RPMI7951 (cell line): Measurements from ENCODE around the gene C6orf141.

- RAMPAGE, long total RNA = no peak
Measured at GRCh38 chr6:44127783-44128868, 772 bp downstream of the TMEM63B start.

GRCh38 chr6:44247913-44248316, 1.0 kb downstream of the HSP90AB1 start:
- RAMPAGE, long total RNA = no peak

- RAMPAGE, long total RNA = no peak
Measured at GRCh38 chr6:44489877-44490691, 102.6 kb downstream of the CDC5L start.

DNA sequence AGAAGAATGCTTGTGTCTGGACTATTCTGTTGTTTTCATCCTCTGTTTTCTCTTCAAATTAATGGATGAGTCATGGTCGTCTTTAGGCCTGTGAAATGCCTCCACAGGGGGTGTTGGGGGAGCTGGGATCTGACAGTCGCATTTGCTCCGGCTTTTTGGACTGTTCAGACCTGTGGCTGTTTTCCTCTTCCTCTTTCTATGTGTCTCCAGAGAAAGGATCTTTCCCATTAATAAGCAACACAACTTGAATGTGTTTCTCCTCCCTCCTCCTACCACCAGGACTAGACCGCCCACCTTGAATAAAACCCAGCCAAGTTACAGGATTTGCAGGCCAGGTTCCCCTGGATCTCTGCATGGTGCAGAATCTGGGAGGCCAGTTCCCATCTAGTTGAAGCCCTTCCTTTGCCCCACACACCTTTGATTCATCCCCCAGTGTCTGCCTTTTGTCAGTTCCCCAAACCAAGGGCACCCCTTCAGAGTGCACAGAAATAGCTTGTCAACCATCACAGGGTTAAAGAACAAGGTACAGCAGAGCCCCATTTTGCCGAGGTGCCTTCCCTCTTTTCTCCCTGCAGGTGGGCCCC, 280.0 kb downstream of the CDC5L start:
- RAMPAGE, long total RNA = no peak

GRCh38 chr6:45504938-45505493, 127.3 kb upstream of the SUPT3H start:
- RAMPAGE, long total RNA = no peak

DNA sequence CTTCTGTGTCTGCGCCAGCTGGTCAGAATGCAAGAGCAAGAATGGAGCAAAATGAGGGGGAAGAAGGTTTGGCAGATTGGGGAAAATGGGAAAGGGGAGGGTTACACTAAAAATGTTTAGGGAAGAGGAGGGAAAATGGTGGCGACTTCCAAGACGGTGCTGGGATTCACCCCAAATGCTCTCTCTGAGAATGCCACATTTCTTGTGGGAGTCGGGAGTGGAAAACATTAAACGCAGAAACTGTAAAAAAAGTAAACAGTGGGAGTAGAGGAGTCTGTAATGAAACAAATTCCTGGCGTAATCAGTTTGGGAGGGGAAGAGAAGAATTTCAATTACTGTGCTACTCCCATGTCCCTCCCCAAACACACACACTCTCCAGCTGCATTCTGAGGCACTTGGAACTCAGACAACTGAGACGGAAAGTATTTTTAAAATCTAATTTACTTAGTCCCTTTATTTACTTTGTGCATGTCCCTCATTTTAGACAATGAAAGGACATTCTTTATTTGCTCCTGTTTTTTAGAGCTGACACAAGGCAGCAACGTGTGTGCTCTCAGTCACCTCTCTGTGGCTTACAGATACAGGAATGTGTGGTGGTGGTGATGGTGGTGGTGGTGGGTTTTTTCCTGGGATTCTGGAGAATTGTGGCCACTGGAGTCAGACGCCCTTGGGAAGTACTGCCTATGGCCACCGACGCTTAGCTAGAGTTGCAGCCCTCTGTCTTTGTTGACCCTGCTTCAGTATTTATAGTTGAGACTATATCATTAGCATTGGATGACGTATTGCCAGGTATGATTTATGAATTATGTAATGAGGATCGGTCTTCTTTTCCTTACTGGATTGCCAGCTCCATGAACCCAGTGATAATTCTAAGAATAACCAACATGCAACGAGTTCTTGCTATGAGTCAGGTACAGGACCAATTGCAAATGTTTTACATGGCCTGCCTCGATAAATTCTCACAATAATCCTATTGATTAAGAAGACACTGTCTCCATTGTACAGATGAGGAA, 63.8 kb downstream of the CLIC5 start:
- RAMPAGE, long total RNA = no peak

GRCh38 chr6:46334631-46334951, 156.7 kb downstream of the RCAN2 start:
- RAMPAGE, long total RNA = no peak

GRCh38 chr6:46399672-46400711, 91.3 kb downstream of the RCAN2 start:
- RAMPAGE, long total RNA = no peak

- RAMPAGE, long total RNA = no peak
Measured at GRCh38 chr6:46490308-46490750, 920 bp downstream of the RCAN2 start.

- RAMPAGE, long total RNA = no peak
Measured at GRCh38 chr6:46492184-46492478, 882 bp upstream of the RCAN2 start.

DNA sequence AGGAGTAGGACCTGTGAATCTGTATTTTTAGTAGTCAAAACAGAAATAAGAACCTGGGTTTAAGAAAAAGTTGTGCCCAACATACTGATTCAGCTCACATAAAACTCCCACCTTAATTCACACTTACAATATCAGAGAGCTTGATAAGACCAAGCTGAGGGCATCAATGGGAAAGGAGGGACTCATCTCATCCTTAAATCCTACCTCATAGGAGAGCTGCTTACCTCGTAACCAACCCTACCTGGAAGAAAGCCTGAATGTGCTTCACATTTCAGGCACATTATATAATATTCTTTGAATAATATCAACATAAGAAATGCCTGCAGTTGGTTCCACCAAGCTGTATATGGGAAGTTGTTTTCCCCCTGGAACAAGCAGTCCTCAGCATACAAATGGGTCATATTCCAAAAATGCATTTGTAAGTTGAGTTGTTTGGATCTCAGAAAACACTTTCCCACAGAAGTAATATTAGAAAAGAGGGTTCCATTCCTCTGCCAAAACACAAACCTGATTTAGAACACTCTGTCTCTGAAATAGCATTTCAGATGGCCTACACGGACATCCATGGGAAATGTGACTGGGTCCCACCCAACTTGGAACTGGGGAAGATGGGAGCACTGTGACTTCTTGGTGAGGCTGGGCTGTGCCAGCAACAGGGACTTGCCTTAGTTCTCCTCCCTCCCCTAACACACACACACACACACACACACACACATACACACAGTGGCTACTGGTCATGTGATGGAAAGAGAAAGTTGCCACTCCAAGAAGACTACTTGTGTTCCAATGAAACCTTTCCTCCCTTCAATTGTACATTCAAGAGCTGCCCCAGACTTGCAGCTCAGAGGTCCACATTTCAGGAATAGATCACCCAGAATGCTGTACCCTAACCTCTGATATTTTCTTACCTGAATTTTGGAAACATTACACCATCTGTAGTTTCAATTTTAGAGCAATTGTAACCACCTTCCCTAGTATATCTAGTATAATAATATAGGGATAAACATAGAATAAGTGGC, 11.3 kb upstream of the RCAN2 start:
- RAMPAGE, long total RNA = no peak

DNA sequence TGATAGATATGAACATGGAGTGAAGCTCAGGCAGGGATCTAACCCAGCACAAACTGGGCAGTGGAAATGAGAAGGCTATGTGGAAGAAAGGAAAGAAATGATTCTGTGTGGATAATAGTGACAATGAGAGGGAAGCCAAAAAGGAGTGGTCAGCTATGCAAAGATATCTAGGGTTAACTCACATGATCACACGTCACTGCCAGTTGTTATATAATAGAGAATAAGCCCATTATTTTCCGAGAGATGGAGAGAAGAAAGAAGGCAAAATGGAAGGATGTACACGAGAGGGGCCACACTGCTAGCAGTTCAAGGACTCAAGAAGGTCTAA, 18.7 kb upstream of the RCAN2 start:
- RAMPAGE, long total RNA = no peak

DNA sequence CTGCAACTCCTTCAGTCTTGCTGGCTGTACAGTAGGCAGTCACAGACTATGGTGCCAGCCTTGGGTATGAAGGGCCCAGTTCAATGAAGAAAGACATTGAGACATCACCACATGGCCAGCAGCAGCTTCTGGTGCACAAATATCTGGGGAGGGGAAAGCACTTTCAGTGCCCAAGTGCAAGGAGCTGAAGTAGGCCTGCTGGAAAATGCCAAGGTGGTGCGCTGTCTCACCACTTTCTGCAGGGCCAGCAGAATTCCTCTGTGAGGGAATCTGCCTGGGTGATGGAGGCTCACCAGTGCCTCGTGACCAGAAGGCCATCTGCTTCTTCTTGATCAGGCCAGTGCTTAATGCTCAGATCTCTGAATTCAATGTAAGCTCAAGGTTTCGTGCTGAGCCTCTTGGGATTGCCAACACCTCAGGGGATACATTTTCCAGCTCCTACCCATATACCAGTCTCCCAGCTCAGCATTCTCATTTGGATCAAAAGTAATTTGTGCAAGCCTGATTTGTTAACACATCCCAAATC, 1.7 kb downstream of the PLA2G7 start:
- RAMPAGE, long total RNA = no peak

DNA sequence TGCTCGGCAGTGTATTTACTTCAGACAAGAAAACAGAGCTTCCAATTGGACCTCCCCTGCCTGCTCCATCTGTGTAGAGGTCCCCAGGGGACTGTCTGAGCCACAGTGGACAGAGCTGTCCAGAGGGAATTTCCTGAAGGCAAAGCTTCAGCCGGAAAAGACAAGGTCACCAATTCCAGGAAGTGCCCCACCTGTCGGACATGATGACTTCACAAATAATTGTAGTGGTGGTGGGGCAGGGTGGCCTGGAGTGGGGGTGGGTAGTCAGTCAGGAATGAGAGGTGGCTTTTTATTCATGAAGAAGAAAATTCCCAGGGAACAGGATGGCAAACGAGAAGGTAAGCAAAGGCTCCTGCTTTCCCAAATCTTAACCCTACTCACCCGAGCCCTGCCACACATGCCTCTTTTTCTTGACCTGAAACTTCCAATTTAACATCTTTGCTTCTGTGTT, 18.5 kb downstream of the ADGRF5 start:
- RAMPAGE, long total RNA = no peak

GRCh38 chr6:47554460-47554996, 76.9 kb downstream of the CD2AP start:
- RAMPAGE, long total RNA = no peak

DNA sequence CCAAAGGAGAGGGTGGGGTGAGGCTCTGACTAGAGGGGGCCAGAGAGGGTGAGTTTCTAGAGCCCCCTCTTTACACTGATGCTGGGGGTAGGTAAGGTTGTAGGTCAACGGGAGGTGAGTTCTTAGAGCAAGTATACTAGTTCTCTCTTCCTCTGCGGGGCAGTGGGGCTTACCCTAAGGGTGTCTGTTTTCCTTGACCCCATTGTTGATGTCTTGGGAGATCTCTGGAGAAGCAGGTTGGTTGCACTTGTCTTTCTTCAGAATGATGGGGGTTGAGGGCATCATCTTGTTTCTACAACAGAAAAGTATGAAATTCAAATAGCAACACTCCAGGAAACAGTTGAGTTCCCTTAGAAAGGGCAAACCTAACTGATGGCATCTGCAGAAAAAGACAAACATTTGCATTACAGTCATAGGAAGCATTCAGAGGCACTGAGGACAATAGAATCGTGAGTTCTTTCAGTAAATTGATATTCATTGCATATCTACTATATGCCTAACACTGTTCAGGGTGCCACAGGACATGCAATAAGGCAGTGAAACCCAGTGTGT, 41.3 kb upstream of the OPN5 start:
- RAMPAGE, long total RNA = no peak

GRCh38 chr6:47741734-47742319, 40.0 kb upstream of the OPN5 start:
- RAMPAGE, long total RNA = no peak

DNA sequence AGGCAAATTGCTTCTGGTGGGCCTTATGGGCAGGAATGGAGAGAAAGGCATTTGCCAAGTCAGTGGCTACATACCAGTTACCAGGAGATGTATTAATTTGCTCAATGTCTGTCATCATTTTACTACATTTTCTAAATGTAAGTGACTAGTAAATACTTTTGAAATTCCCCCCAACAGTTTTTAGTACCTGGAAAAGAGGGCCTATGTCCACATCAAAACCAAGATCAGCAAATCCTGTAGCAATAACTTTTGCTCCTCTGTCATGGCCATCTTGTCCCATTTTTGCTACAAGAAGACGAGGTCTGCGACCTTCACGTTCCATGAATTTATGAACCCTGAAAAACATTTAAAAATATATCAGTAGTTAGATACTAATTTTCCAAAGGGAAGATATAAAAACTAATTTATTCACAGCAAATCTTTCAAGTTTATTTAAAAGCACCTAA, 23.0 kb downstream of the MMUT start:
- RAMPAGE, long total RNA = no peak

GRCh38 chr6:49550246-49551209, at the start of gene C6orf141:
TSS of gene C6orf141 (plus strand) at chr6:49550668.
- RAMPAGE, long total RNA = no peak

- RAMPAGE, long total RNA = no peak
Measured at GRCh38 chr6:49766613-49767315, 20.3 kb downstream of the PGK2 start.